ENCODE results near the gene IFFO1.

DNA sequence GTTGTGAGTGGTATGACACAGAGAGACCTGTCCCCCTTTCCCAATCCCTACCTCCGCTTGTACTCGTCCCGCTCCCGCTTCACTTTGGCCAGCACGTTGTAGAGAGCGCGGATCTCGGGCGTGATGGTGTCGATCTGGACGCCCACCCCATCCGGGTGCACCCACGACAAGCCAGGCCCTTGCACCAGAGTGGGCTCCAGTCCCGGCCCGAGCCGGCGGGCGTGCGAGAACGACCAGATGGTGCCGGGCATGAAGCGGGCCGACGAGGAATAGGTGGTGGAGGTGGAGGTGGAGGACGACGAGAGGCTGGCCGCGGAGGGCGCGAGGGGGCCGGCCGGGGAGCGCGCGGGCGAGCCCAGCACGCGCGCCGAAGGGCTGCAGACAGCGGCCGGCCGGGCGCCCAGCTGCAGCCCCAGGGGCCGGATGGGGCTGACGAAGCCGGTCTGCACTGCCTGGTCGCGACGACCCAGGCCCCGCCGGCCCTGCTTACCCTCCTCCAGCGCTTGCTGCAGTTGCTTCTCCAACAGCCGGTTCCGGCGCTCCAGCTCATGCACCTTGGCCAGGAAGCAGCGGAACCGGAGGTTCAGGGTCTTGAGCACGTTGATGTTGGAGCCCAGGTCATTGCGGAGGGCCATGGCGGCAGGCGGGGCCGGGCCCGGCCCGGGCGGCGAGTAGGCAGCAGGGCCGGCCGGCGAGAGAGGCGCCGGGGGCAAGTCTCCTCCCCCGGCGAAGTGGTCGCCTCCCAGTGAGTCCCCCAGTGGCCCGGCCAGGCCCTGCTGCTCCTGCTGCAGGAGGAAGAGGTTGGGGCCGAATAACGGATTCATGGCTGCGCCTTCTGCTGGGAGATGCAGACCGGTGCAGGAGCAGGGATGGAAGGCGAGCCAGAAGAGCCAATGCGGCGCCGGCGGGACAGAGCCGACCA is at the start of gene IFFO1:
TSS of gene IFFO1 (minus strand) at position 837 of the 922 bp plus-strand sequence.
- PRO-cap, result bidirectional peak, plus-strand start outside the sequence, minus-strand start at position 837 of the sequence
- RAMPAGE, long total RNA, 2 experiments, result no peak in any of the 2 experiments

GRCh38 chr12:6591174-6591905 is 15.8 kb downstream of the CHD4 start:
- PRO-cap, result no peak
- RAMPAGE, long total RNA, 2 experiments, result no peak in any of the 2 experiments

GRCh38 chr12:6591923-6592785 is 15.0 kb downstream of the CHD4 start:
- PRO-cap, result no peak
- RAMPAGE, long total RNA, 2 experiments, result no peak in any of the 2 experiments

DNA sequence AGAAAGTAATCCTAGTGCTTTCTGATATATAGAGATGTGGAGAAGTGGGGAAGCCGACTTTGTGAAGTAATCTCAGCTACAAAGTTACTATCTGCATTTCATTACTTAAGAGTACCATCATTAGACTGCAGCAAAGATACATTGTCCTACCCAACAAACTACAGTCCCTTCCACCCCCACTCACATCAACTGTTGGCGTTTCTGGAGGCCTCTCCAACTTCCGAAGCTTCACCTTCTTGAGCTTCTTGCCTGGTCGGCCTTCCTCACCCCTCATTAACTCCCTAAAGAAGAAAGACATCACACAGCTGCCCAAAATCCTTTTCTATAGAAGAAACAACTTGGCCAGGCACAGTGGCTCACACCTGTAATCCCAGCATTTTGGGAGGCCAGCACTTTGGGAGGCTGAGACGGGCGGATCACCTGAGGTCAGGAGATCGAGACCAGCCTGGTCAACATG is 12.0 kb downstream of the CHD4 start:
- PRO-cap, result no peak
- RAMPAGE, long total RNA, 2 experiments, result no peak in any of the 2 experiments

- PRO-cap, result no peak
- RAMPAGE, long total RNA, 2 experiments, result no peak in any of the 2 experiments
Observed at GRCh38 chr12:6607973-6608891, 1.1 kb upstream of the CHD4 start.

DNA sequence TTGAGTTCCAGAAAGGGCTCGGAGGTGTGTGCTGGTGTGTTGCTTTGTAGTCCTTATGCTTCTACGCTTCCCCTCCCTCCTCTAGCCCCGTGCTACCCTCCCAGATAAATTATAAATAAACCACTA is 4.7 kb upstream of the CHD4 start:
- PRO-cap, result no peak
- RAMPAGE, long total RNA, 2 experiments, result no peak in any of the 2 experiments

DNA sequence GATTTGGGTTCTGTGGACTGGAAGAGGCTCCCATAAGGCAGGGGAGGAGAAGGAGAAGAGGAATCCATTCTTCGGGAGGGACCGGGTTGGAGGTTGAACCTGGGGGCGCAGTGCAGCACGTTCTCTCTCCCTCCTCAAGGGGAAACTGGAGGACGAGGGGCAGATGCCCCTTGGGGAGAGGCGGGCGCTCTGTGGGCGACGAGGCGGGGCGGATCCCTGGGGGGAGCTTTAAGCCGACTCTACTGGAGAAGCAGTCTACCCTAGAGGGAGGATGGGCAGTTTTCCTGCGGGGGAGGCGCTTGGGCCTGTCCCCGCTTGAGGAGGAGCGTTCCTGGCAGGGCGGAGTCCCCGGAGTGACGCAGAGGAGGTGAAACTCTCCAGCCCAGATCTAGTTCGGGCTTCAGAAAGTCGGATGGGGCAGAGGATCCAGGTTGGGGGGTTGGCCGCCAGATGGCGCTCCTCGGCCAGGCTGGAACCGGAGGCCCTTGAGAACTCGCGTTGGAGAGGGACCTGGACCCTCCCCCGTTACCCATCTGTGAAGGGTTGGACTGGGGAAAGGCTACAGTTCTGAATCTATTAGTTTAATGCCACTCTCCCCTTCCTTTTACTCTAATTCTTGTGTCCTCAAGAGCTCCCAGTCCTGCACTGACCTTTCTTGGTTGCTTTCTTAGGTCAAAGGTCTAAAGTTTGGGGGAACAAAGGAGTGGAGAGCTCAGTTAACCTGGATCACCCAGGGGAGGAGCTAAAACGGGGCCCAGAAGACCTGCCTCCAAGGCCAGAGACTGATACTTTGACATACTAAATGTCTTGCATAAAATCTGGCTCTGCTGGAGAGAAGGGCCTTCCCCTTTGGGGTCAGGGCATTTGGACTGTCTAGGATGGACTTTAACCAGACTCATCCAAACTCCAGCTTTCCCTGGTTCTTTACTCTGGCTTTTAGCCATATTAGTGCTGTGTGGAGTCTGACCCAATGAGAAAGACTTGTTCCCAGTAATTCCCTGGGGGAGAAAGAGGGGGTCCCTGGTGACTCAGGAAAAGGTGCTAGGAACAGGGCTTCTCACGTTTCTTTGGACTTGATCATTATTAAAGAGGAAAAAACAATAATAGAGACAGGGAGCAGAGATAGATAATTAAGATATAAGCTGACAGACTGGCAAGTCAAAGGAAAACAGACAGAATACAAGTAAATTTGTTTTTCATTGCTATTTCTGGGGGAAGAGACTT is 797 bp upstream of the MLF2 start:
- PRO-cap, result bidirectional peak, plus-strand start at position 403 of the sequence, minus-strand start at position 147 of the sequence
- RAMPAGE, long total RNA, 2 experiments, result no peak in any of the 2 experiments

- PRO-cap, result no peak
- RAMPAGE, long total RNA, 2 experiments, result no peak in any of the 2 experiments
Observed at GRCh38 chr12:6771071-6771993, 988 bp upstream of the LAG3 start.

- PRO-cap, result unidirectional peak, plus-strand start at chr12:6776031
- RAMPAGE, long total RNA, 2 experiments, result no peak in any of the 2 experiments
Observed at GRCh38 chr12:6775737-6776107, 3.4 kb downstream of the LAG3 start.

DNA sequence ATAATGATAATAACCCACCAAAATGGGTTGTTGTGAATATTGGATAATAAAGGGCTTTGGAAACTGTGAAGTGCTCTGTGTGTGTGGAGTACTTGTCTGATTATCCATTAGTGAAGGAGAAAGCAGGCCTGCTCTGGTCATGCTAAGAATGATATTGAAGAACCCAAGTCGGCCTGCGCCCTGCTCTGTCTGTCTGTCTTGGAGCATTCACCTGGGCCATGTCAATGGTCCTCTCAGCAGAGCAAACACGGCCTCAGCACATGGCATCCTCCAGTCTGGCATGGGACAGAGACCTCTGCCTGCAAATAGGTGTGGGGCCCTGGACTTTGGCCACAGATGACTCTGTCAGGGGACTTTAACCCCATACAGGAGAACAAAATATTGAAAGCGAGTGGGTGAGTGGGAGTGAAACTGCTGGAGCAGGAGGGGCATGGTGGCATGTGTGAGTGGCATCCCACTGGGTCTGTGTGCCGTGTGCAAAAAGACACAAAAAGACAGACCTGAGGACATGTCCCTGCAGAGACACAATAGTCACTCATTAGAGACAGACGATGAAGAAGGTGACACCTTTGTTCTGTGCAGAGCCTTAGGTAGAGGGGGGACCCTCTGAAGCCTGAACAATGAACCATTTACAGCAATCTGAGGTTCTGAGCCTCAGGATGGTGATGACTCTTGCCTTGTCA is 7.3 kb downstream of the LAG3 start:
- PRO-cap, result no peak
- RAMPAGE, long total RNA, 2 experiments, result no peak in any of the 2 experiments

- PRO-cap, result unidirectional peak, plus-strand start at chr12:6818970
- RAMPAGE, long total RNA, 2 experiments, result no peak in any of the 2 experiments
Observed at GRCh38 chr12:6818835-6819575, 2.6 kb upstream of the GPR162 start.

GRCh38 chr12:6829544-6830190 is 1.5 kb downstream of the P3H3 start:
- PRO-cap, result unidirectional peak, minus-strand start at chr12:6829638; unidirectional peak, minus-strand start at chr12:6829668
- RAMPAGE, long total RNA, 2 experiments, result start-site peak on the plus strand in 1 of 2 experiments, at chr12:6829895-6829971 at its widest, 7 reads per replicate

DNA sequence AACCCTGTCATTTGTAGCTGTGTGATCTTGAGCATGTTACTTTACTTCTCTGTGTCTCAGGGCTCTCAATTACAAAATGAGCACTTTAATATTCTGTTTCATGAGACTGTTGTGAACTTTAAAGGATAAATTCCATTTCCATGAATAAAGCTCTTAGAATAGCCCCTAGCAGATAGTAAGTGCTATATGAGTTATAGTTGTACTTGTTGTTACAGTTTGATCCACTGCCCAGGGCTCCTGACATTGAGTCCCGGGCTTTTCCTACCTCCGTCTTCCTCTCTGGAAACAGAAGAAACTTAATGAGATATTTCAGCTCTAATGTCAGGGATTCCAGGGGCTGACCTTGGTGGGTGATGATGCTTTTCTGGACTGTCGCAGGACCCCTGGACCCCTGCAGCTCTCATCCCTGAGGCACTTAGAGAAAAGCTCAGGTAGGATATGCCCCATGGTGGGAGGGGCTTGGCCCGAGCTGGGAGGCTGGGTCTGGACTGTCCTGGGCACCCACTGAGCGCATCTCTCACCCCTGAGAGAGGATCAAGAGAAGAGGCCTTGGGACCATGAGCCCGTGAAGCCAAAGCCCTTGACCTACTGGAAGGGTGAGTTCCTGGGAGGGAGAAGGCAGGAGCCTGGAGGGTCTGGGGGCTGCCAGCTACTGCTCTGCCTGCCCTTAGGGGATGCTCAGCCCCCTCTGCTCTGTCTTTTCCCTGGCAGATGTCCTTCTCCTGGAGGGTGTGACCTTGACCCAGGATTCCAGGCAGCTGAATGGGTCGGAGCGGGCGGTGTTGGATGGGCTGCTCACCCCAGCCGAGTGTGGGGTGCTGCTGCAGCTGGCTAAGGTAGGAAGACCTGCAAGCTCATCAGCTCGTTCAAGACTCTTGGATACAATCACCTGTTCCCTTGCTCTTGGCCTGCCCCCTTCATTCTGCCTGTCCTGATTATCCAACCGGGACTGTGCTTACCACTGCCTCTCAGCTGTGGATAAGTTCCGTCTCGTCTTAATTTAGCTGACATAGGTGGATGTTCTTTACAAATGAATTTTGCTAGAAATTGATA is 5.3 kb downstream of the P3H3 start:
- PRO-cap, result no peak
- RAMPAGE, long total RNA, 2 experiments, result start-site peak on the plus strand in 1 of 2 experiments, centred at position 786 of the sequence, 5 reads per replicate

GRCh38 chr12:6850535-6851190 is 423 bp downstream of the CDCA3 start:
- PRO-cap, result no peak
- RAMPAGE, long total RNA, 2 experiments, result no peak in any of the 2 experiments

- PRO-cap, result bidirectional peak, plus-strand start at chr12:6852663, minus-strand start at chr12:6852426
- RAMPAGE, long total RNA, 2 experiments, result no peak in any of the 2 experiments
Observed at GRCh38 chr12:6852258-6852933, 446 bp downstream of the USP5 start.

DNA sequence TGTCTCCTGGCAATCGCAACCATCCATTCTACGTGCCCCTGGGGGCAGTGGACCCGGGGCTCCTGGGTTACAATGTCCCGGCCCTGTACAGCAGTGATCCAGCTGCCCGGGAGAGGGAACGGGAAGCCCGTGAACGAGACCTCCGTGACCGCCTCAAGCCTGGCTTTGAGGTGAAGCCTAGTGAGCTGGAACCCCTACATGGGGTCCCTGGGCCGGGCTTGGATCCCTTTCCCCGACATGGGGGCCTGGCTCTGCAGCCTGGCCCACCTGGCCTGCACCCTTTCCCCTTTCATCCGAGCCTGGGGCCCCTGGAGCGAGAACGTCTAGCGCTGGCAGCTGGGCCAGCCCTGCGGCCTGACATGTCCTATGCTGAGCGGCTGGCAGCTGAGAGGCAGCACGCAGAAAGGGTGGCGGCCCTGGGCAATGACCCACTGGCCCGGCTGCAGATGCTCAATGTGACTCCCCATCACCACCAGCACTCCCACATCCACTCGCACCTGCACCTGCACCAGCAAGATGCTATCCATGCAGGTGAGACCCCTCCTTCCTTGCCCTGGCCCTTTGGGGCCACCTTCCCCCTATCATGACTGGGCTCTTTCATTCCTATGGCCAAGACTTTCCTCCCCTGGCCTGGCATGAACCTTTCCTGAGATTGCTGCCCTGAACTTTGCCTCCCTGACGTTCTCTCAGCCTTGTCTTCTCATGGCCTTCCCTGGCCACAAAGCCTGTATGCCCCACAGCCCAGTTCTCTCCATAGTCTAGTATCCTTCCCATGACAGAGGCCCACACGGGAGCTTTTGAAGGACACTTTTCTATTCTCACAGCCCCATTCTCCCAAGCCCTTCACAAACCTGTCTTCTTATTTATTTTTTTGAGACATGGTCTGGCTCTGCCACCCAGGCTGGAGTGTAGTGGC is 4.9 kb upstream of the C12orf57 start:
- PRO-cap, result no peak
- RAMPAGE, long total RNA, 2 experiments, result no peak in any of the 2 experiments

GRCh38 chr12:6954740-6955790 is 3.9 kb downstream of the PTPN6 start:
- PRO-cap, result no peak
- RAMPAGE, long total RNA, 2 experiments, result start-site peak on the plus strand in 1 of 2 experiments, at chr12:6954748-6954901 at its widest, 8 reads per replicate

- PRO-cap, result bidirectional peak, plus-strand start at chr12:6961430, minus-strand start at chr12:6961509
- RAMPAGE, long total RNA, 2 experiments, result no peak in any of the 2 experiments
Observed at GRCh38 chr12:6961056-6961796, 9.2 kb downstream of the PHB2 start.

- PRO-cap, result bidirectional peak, plus-strand start at chr12:6962597, minus-strand start at chr12:6962333; bidirectional peak, plus-strand start at chr12:6963230, minus-strand start at chr12:6963053
- RAMPAGE, long total RNA, 2 experiments, result start-site peak on the plus strand in 2 of 2 experiments, at chr12:6963223-6963240 at its widest, 495 to 1,465 reads per replicate; start-site peak on the minus strand in 1 of 2 experiments, at chr12:6963050-6963061 at its widest, 6 reads per replicate
Observed at GRCh38 chr12:6962532-6963441, 7.7 kb downstream of the PHB2 start.

GRCh38 chr12:6968184-6968725 is 2.2 kb downstream of the PHB2 start:
- PRO-cap, result no peak
- RAMPAGE, long total RNA, 2 experiments, result no peak in any of the 2 experiments

Data from prostate gland (tissue), 2 donors.